Measurements from ENCODE around the gene BRI3BP.

DNA sequence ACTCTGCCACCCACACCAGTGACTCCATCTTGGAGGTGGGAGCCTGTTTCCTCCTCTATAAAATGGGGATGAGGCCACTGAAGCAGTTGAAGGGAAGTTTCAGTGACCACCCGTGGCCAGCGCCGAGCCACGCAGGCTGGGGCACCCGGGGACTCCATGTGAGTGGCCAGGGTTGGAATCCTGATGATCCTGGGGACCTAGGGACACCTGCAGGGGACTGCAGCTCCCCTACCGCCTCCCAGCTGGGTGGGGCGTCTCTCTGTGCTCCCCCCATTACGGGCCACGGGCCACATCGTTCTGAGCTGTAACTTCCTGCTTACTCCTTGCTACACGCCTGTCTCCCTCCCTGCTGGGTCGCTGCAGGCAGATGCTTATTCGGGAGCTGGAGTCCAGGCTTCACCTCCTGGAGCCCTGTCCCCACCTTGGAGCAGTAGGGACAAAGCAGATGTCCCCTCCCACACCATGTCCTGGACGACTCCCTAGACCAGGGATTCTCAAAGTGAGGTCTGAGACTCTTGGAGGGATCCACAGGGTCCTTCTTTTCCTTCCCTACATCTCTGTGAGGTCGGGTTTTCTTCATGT, 85.8 kb upstream of the NCOR2 start:
- PRO-cap, 2 experiments: no peak in any of the 2 experiments

GRCh38 chr12:124698598-124699109, 131.2 kb upstream of the NCOR2 start:
- PRO-cap, 2 experiments: no peak in any of the 2 experiments

DNA sequence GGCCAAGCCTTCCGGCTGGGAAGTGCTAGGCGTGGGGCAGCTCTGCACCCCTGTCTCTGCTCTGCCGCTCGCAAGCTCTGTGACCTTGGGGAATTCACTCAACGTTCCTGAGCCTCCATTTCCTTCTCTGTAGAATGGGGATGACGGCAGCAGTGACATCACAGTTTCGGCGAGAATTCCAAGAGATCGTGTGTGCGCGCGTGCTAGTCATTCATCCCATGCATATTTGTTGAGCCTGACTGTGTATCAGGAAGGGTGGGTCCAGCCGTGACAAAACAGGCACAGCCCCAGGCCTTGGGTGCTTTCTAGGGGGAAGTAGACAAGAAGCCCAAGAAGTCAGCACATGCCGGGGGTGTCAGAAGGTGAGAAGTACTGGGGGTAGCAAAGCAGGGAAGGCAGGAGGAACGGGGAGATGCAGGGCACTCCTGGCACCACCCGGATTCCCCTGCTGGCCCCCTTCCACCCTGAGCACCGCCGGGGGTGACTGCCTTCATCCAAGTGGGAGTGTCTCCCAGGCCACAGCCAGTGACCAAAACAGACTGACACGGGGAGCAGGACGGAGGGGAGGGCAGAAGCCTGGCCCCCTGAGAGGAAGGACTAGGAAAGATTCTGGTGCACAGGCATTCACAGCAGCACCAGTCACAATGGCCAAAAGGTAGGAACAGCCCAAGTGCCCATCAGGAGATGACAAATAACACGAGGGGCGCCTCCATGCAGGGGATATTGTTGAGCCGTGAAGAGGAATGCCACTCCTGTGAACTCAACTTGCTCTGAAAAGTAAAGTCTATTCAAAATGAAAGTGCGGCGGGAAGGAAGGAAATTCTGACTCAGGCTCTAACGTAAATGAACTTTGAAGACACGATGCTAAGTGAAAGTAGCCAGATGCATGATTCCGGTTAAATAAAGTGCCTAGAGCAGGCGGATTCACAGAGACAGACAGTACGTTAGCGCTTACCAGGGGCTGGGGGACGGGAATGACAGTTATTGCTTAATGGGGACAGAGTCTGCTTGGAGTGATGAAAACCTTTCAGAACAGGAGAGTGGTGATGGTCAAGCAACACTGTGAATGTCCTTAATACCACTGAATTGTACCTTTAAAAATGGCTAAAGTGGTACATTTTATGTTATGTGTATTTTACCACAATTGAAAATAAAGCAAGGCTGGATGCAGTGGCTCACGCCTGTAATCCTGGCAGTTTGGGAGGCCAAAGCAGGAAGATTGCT, 146.0 kb upstream of the NCOR2 start:
- PRO-cap, 2 experiments: peak in 2 of 2 experiments; most common plus-strand start position 1,035 of the sequence (in 2); most common minus-strand start position 767 of the sequence (in 2)

GRCh38 chr12:124720189-124721150, 143.2 kb downstream of the SCARB1 start:
- PRO-cap, 2 experiments: no peak in any of the 2 experiments

DNA sequence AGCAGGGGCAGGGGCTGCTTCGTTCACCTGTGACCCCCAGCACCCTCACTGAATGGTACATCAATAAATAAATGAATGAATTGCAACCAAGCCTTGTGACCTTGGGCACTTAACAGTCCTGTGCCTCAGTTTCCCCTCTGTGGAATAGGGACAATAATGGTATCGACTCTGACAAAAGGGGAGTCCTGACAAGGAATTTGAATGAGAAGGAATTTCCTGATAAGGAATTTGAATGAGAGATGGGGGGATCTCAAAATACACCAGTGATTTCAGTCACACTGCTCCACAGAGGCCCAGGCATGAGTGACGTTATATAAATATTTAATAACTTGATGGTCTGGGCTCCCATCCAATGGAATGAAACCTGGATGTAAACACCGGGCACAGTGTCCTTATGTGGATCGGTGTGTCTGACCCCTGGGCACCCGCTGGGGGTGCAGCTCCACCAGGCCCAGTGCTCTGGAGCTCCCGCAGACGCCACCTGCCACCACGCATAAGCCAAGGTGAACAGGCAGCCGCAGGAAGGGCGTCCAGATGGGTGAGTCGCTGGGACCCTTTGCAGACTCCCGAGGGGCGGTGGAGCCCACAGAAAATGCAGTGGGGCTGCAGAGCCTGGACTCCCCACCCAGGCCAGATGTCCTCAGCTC, 121.7 kb downstream of the SCARB1 start:
- PRO-cap, 2 experiments: no peak in any of the 2 experiments

DNA sequence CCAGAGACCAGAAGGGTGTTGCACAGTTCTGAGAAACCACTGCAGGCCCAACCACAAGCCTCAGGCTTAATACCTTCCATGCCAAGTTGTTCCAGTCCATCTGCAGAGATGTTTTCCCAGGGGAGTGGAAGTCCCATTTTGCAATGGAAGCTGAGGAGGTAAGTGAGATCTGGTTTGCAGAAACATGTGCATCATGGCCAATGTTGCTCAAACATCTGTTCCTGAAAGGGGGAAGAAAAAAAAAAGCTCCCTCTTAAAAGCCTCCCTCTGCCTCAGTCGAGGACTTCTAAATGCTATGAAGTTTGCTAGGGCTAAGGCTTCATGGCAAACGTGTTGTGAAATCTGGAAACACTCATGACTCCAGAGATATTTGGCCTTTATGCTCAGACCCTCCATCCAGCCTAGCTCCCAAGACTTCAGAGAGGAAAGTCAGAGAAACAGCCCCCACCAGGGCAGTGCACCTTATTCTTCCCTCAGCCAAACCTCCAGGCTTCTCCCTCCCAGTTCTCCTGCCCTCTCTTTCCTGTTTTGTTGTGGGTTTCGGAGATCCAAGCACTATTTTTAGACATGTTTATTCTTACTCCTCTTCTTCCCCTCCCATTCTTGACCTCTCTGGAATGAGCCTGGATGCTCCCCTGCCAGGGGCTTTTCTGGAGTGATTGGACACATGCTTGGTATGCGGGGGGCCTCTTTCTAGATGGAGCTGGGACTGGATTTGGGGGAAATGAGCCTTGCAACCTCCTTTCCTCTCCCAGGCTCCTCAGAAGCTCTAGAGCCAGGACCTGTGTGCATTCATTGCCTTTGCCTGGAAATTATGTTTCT, 98.4 kb downstream of the SCARB1 start:
- PRO-cap, 2 experiments: no peak in any of the 2 experiments

DNA sequence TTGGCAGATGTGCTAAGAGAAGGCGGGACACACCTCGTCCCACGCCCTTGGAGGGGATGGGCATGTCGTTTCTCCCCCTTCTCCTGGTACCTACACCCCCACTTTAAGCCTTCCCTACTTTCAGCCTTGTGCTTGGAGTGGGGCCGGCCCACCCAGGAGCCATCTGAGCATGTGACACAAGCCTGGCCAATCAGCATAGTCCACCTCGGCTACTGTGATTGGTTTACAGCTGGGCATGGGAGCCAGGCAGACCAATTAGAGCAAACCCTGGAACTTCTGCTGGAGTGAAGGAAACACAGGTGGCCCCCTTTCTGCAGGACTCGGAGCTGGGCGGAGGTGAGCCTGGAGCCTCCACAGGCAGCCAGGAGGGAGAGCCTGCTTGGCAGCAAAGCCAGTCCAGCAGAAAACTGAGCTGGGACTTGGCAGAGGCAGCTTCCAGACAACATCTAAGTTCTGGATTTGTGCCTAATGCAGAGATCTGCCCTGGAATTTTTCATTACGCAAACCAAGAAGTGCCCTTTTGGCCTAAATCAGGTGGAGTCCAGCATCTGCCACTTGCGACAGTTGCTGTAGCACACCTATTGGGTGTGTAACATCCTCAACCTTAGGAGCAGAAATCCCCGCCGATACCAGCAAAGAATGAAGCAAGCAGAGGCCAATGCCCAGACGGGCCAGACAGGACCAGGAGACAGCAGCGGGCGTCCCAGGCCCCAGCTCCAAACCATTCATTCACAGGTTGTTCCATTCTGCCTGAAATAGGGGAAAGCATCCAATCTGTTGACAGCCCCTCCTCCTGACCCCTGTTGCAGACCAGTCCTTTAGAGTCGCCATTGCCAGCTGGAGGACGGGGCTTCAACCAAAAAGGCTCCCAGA, 59.5 kb downstream of the SCARB1 start:
- PRO-cap, 2 experiments: no peak in any of the 2 experiments

GRCh38 chr12:124881178-124881479, 17.5 kb upstream of the SCARB1 start:
- PRO-cap, 2 experiments: no peak in any of the 2 experiments

- PRO-cap, 2 experiments: no peak in any of the 2 experiments
Measured at GRCh38 chr12:124911396-124911652, 3.1 kb downstream of the UBC start.

- PRO-cap, 2 experiments: peak in 2 of 2 experiments; most common plus-strand start chr12:124916597 (in 2); most common minus-strand start chr12:124916491 (in 2)
Measured at GRCh38 chr12:124916251-124916678, 1.8 kb upstream of the UBC start.

GRCh38 chr12:124920956-124921628, 6.6 kb upstream of the UBC start:
- PRO-cap, 2 experiments: peak in 1 of 2 experiments; most common plus-strand start chr12:124921241 (in 1); most common minus-strand start chr12:124921194 (in 1)

DNA sequence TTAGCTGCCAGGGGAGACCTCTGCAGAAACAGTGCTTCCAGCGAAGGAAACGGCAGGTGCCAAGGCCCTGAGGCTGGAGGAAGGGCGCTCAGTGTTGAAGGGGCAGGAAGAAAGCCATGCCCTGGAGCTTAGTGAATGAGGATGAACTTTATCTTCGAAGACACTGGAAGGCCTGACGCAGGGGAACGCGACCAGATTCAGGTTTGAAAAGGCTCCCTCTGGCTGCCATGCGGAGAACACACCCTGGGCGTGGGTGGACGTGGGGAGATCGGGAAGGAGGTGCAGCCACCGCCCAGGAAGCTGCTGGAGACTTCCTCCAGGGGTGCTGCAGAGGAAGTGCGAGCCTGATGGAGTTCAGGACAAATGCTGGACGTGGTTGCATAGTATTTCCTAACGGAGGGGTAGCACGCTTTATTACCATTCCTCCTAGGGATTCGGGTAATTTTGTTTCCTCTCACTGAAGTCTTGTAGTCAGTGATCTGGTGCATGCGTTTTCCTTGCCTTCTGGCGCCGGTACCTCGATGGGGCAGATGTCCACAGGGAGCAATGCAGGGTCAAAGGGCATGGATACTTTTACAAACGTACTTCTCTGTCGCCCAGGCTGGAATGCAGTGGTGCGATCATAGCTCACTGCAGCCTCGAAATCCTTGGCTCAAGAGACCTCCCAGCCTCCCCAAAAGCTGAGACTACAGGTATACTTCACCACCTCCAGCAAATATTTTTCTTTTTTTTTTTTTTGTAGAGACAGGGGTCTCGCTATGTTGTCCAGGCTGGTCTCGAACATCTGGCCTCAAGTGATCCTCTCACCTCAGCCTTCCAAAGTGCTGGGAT, 26.3 kb upstream of the UBC start:
- PRO-cap, 2 experiments: peak in 1 of 2 experiments; most common plus-strand start position 347 of the sequence (in 1); most common minus-strand start position 137 of the sequence (in 1)

GRCh38 chr12:124979885-124980416, 9.0 kb downstream of the DHX37 start:
- PRO-cap, 2 experiments: no peak in any of the 2 experiments

DNA sequence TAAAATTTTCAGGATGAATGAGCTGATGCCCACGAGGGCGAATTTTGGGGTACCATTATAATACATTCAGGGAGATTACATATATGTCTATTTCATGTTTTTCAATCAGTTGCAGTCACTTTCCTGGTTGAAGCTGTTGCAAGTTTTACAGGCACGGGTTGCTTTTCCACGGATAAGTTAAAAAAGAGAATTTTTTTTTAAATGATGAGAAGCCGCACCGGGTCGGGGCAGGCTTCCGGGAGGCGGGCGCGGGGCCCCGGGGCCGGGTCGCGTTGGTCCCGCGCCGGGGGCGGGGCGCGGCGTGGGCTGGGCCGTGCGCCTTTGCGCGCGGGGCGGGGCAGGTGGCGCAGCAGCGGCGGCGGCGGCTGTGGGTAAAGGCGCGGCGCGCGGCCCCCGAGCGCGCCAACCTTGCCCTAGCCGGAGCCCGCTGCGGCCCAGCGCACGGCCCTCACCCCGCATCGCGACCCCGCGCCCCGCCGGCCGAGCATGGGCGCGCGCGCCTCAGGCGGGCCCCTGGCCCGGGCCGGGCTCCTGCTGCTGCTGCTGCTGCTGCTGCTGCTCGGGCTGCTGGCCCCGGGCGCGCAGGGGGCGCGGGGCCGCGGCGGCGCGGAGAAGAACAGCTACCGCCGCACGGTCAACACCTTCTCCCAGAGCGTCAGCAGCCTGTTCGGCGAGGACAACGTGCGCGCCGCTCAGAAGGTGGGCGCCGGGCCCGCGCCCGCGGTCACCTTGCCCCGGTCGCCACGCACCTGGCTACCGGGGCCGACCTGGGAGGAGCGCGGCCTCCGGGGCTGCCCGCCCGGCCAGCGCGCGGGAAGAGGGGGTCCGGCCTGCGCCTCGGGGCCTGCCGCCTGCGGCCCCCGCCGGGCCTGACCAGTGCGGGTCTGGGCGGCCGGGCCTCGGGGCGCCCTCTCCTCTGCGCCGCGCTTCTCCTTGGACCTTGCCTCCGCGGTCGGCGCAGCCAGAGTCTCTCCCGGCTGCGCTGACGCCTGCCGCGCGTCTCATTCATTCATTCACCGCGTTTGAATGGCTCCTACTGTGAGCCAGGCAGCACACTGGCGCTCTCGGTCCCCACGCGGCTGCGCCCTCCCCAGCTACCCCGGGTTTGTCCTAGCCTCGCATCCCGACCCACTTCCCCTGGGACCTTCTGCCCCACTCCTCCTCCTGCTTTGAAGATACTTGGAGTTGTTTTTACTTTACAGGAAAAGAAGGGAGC, at the start of gene BRI3BP:
Gene BRI3BP, plus strand, starts transcription at position 341 of the 1,216 bp plus-strand sequence.
- PRO-cap, 2 experiments: peak in 2 of 2 experiments; most common plus-strand start position 352 of the sequence (in 2); most common minus-strand start position 248 of the sequence (in 2)

DNA sequence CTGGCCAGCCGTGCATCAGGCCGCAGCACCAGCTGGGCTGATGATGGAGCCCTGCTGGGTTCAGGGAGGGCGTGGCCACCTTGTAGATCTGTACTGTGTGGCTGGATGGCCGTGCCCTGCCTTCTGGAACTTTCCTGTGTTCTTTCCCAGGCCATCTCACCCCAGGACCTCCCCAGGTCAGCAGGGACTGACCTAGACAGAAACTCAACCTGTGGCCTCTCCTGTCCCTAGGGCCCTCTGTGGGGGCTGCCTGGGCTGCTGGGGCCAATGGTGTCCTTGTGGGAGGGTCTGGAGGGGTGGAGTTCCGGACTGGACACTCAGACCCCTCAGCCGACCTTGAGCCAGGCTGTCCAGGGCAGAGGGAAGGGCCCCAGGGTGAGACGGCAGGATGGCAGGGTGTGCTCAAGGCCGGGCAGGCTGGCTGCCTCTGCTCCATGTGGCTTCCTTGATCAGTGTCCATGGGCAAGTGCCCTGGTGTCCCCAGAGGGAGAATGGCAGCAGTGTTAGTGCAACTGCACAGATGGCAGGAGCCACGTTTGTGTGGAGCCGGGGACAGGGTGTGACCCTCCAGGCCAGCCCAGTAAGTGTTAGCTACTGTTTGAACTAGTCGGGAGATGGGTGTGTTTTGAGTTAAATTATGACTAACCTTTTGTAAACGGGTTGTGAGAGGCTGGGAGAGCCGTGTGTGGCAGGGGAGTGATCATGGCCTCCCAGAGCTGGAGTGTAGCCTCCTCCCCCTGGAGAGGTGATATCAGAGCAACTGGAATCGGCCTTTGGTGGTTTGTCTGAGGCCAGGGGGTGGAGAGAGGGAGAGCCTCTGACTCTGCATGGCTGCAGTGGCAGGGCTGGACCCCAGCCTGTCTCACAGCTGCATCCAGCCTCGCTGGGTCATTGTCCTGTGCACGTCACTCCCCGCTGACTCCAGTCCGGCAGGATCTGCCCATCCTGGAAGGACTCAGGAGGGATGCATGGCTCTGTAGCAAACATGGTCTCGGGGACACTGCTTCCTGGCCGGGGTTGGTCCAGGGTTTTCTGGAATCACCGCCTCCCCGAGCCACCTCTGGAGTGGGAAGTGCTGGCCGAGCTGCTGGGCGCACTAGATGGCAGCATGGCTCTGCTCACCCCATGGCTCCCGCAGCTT, 27.7 kb downstream of the AACS start:
- PRO-cap, 2 experiments: peak in 1 of 2 experiments; most common plus-strand start position 658 of the sequence (in 1)

GRCh38 chr12:125118513-125119298, 53.5 kb downstream of the AACS start:
- PRO-cap, 2 experiments: no peak in any of the 2 experiments

DNA sequence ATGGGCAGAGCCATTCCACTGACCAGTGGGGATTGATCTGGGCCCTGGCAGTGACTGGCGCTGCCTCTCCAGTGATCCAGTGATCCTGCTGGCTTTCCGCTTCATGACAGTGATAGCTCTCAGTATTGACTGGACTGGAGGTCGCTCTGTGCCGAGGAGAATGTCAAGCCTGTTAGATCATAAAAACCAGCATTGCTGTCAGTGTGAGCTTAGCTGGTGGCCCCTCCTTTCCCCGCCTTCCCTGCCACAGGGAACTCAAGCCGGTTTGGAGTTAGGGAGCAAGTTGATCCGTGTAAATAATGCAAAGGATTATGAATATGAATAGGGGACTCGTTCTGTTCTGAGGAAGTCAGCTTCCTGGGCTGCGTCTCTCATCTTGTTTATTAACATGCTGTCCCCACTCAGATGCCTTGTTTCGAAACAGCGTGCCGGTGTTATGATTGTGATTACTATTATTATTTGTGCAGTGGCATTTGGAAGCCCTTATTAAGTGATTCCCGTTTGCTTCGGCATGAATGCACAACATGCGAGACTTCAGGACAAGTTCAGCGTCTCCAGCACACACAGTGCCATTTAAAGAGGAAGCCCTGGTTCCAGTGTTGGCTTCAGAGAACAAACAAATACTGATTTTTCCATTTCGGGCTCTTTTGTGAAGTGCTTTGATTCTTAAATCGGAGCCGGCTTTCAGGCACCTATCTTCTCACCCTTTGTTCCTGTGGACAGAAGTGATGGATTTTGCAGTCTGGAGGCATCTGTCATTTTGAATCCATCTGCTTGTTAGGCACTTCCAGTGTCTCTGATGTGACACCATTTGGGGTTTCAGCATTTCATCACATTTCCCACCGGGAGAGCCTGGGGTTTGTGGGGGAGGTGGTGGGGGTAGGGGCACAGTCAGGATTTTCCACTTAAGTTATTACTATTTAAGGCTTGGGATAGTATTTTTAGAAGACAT, 60.1 kb downstream of the TMEM132B start:
- PRO-cap, 2 experiments: no peak in any of the 2 experiments

GRCh38 chr12:125330805-125331325, 144.7 kb downstream of the TMEM132B start:
- PRO-cap, 2 experiments: no peak in any of the 2 experiments

DNA sequence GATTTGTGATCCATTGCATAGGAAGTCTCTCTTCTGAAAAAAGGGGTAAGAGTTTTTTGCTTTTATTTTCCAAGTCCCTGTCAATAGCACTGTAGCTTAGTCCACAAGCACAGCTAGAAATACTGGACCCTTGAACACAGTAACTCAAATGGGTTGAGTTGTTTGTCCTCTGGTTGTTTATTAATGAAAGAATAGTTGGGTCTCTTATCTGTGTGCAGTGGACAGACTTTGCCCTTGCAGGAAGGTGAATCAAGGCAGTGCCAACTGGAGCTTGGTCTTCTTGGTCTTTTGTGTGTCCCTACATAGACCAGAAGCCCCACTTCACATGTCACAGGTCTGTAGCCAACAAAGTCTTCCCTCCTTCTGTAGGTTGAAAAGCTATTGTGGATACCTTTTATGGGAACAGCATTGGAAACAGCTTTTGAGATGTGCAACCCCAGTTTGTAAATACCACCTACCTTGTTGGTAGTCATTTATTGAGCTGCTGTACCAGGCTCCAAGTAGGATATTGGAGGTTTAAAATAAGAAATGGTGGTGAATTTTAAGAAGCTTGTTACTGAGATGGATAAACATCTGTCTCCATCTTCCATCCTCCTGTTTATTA, 201.1 kb downstream of the TMEM132B start:
- PRO-cap, 2 experiments: no peak in any of the 2 experiments

DNA sequence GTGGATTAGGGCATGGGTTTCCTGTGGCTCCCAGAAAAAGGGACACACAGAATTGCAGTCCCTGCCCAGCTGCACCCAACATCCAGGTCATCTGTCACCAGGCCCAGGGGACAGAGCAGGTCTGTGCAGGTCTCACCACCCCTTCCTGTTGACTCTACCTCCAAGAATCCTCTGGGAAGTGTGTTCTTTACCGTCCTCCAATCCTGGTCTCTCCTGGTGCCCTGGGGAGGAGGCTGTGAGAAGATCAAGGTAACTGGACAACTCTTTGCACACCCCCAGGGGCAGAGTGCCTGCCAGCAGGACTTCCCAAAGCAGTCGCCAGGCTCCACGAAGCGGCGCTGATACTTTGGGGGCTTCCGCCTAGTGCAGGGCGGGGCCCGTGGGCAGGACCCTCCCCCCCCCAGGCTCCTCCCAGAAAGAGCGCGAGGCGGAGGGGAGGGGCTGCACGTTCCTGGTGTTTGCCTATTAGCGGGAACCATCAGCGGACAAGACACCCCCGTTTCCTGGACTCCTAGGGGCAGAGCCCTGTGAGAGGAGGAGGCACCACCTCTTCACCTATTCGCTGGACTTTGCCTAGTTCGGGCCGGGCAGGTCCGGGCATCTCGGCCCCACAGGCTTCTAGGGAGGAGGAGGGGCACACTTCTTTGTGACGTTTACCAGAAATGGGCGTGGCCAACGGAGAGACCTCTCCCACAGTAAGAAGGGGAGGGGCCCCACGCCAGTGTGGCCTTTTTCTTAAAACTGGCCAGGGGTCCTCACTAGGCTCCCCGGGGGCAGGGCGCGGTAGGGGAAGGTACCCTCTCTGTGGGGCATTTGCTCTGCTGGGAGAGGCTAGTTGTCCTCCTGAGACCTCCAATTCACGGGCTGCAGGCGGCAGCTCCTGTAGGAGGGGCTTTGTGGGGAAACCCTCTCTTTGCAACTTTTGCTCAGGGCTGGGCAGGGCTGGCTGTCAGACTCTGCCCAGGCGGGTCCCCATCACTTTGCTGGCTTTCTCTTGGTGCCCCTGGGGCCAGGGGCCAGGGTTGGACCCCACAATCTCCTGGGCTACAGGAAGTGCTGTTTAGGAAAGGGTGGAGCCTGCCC, 797.2 kb downstream of the TMEM132B start:
- PRO-cap, 2 experiments: no peak in any of the 2 experiments